B cell (primary cell): Measurements from ENCODE around the gene MARCHF4.

- PRO-cap: no peak
- CAGE, long polyA plus RNA: no peak
Measured at GRCh38 chr2:215511651-215512304, 75.9 kb upstream of the FN1 start.

DNA sequence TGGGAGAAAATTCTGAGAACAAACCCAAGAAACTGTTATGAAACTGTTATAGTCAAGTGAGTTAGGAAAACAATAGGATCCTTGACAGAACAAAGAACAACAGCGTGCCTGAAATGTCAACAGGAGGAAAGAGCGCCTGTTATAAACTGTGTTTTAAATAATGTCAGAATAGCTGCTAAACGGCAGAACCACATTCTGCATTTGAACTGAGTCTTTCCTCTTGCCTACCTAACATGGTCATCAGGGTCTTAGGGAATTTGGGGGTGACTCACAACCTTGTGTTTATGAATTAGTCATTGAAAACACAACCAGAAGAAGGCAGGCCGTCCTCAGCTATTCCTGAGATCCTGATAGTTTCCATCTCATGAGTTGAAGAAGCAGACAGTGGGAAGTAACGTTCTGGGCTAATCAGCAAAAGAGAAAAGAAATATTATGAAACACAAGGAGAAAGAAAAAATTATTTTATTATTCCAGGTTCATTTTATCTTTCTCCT lies 222.0 kb upstream of the FN1 start:
- PRO-cap: no peak
- CAGE, long polyA plus RNA: no peak

GRCh38 chr2:215702207-215702471 lies 266.3 kb upstream of the FN1 start:
- PRO-cap: no peak
- CAGE, long polyA plus RNA: no peak

DNA sequence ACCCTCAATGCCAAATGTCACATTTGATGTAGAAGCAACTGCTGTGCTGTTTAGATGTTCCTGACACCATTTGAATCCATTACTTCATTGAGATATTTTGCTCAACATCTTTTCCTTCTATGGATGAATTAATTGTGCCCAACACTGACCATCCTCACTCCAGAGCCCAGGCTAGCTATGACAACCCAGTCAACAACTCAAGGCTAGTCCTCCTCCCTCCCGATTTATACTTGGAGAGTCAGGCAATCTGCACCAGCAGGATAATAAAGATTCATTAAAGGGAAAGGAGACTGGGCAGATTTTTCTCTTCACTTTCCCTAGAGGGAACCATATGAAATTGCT lies 240.2 kb downstream of the MREG start:
- PRO-cap: no peak
- CAGE, long polyA plus RNA: no peak

- PRO-cap: unidirectional peak, minus-strand start at chr2:216016120
- CAGE, long polyA plus RNA: no peak
Measured at GRCh38 chr2:216015897-216016394, 2.6 kb upstream of the MREG start.

DNA sequence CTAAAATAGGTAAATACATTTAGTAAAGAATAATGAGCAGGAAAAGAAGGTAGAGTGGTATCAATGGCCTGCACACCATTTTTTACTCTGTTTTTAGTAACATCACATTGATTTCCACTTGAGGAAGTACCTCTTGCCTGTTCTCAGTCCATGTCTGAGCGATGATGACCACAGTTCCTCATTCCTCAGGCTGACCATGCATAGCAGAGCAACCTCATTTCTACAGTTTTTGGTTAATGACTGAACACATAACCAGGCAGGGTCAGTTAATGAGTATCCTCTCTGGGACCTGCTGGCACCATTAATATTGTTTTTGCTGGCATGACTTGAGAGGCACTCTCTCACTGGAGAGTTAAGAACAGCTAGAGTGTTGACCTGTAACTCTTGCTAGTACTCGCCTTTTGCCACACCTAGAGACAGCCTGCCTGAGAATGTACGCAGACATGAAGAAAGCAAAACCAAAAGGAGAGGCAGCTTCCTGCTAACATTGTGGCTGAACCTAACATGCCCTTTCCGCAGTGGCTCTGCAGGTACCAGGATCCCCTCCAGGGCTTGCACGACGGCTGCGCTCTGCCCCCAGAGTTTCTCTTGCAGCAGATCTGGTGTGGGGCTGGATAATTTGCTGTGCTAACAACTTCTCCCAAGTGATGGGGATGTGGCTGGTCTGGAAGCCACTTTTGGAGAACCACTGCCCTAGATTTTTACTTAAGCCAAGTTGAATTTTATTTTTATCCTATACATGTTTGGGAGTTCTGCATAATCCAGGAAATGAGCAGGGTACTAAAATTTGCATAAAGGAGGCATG lies 23.8 kb downstream of the PECR start:
- PRO-cap: bidirectional peak, plus-strand start at position 181 of the sequence, minus-strand start at position 98 of the sequence; unidirectional peak, plus-strand start at position 181 of the sequence; unidirectional peak, plus-strand start at position 218 of the sequence; bidirectional peak, plus-strand start at position 505 of the sequence, minus-strand start at position 433 of the sequence
- CAGE, long polyA plus RNA: no peak

GRCh38 chr2:216078491-216079242 lies 2.9 kb downstream of the PECR start:
- PRO-cap: no peak
- CAGE, long polyA plus RNA: no peak

DNA sequence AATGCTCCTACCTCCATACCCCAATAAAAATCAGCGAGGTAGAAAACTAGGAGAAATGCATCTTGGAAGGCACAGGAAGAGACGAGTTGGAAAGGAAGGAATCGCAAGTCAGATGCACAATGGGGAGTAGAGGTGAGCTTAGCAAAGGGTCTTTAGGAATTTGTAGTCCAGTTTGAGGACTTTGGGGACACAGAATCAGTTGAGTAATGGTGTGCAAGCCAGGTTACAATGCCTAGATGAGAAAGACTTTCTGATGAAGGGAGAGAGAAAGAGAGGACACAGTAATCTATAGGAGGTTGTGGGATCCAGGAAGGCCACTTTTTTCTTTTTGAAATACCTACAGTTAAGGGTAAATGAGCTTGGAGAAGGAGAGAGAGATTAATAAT lies 35.8 kb downstream of the XRCC5 start:
- PRO-cap: no peak
- CAGE, long polyA plus RNA: no peak

- PRO-cap: no peak
- CAGE, long polyA plus RNA: no peak
Measured at GRCh38 chr2:216371786-216372708, at the start of gene MARCHF4. Gene MARCHF4 (minus strand): TSS chr2:216372483.

DNA sequence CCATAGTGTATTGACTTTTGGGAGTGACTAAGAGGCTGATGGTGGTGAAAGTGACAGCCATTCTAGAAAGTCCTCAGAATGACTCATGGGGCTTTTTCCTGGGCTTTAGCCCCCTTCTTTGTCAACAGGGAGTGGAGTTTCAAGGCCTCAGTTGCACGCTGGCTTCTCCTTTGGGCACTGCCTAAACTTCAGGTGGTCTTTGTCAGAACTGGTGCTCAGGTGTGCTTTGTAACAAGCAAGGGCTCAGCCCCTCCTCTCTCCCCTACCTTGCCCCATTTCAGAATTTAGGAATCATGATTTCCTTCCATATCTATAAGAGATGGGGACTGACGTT lies 61.3 kb upstream of the IGFBP2 start:
- PRO-cap: no peak
- CAGE, long polyA plus RNA: no peak

DNA sequence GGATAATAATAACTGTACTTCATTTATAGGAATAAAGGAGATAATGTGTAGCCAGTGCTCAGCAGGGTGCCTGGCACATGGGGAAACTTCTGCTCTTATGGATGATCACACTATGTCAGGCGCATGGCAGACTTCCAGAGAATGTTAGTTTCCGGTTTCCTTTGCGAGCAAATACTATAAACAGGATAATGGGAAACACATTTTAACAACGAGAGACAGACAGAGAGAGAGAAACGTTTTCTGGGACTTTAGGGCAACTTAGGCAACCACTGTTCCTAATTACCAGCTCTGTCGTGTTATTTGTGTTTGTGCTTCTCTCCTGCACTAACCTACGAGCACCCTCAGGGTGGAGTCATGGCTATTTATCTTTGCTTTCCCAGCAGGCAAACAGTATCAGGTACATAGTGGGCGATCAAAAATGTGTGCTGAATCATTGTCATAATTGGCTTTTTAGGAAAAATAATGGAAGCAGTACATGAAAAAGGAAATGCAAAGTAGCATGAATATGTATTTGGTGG lies 36.9 kb upstream of the IGFBP2 start:
- PRO-cap: no peak
- CAGE, long polyA plus RNA: no peak

GRCh38 chr2:216880570-216881243 lies 20.8 kb upstream of the TNP1 start:
- PRO-cap: no peak
- CAGE, long polyA plus RNA: no peak

- PRO-cap: no peak
- CAGE, long polyA plus RNA: no peak
Measured at GRCh38 chr2:217074715-217075386, 215.0 kb upstream of the TNP1 start.

- PRO-cap: no peak
- CAGE, long polyA plus RNA: no peak
Measured at GRCh38 chr2:217075387-217075632, 215.4 kb upstream of the TNP1 start.

DNA sequence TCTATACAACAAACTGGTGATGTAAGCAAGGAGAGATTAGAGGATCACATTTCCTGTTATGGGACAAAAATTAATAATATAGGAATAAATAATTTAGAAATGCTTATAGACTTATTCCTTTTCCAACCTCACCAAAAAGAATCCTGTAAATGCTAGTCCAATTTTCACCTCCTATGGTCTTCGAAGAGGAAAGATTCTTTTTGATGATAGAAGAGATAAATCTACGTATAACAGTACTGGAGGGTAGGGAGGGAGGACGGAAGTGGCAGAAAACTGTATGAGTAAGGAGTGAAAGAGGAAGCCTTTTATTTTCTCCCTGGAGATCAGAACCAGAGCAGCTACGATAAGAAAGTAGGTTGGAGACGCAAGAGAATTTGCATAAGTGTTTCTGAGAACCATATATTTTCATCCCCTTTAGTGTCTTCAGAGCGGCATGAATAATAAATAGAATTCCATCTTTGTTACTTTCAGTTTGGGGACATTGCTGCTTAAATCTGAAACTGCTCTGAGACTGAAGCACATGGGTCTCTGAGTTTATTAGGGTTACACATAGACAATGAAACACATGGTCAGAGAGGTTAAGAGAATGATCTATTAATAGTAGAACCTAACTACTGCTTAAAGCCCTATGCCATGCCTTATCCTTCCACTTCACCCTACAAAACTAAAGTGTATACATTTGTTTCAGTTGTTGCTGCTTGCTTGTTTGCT lies 230.1 kb upstream of the TNP1 start:
- PRO-cap: no peak
- CAGE, long polyA plus RNA: no peak

DNA sequence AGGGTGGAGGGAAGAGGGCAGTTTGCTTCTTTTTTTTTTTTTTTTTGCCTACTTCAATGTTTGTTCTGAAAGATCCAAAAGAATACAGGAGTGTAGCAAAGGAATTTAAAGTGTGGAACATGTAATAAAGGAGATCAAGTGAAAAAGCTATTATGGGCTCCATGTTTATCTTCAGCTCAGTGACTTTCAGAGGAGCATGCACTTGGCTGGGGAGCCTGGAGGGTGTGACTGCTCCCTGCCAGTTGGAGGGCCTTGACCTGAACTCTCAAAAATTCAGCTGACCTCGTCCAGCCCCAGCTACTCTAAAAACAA lies 501.2 kb upstream of the TNP1 start:
- PRO-cap: no peak
- CAGE, long polyA plus RNA: no peak

GRCh38 chr2:217604344-217604889 lies 398.4 kb downstream of the TNS1 start:
- PRO-cap: no peak
- CAGE, long polyA plus RNA: no peak

- PRO-cap: no peak
- CAGE, long polyA plus RNA: no peak
Measured at GRCh38 chr2:217681826-217682112, 321.0 kb downstream of the TNS1 start.

- PRO-cap: no peak
- CAGE, long polyA plus RNA: no peak
Measured at GRCh38 chr2:217714218-217714820, 288.5 kb downstream of the TNS1 start.

GRCh38 chr2:217801673-217802186 lies 201.1 kb downstream of the TNS1 start:
- PRO-cap: no peak
- CAGE, long polyA plus RNA: no peak